LHCN-M2 (cell line): ENCODE measurements around the genes SPI1, KBTBD4, FNBP4, OR4B1, TRIM51G and OR10AG1.

DNA sequence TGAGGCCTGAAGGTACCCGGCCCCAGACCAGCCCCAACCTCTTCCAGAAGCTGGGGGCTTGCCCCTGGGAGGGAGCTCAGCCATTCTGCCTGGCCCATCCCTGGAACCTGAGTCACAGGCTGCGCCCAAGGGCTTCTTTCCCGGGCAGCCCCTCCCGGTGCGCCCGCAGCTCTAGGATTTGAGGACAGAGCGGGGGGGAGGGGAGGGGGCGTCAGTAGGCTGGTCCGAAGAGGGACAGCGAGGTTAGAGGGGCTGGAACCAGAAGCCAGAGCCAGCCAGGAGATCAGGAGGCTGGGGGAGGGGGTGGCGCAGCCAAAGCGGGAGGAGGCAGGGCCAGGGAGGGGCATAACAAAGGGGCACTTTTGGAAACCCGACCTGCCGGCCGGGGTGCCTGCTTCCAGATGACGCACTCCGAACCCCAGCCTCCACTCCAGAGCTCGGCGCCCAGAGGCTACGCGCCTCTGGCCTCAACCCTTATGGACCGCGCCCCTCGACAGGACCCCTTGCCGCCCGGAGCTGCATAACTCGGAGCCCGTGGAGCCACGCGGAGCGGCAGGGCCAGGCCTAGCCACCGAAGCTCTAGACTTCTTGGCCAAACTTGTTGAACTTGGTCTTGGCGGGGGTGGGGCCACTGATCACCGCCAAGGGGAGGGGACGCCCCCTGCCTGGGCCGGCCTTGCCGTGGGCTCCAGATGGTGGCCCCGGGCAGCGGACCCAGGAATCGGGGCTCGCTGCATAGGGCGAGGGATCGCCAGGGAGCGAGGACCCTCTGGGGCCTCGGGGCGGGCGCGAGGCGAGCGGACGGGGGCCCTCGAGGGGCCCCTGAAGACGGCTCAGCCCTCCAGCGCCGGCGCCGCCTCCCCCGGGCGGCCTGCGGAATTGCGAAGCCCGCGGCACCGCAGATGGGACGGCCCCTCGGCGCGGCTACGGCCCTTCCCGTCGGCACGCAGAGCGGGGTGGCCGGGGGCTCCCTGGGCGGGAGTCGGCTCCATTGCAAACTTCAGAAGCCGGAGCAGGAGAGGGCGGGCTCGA, 651 bp downstream of the PACSIN3 start:
- RAMPAGE, long total RNA, result no peak

GRCh38 chr11:47346097-47346611, 6.3 kb downstream of the MYBPC3 start:
- RAMPAGE, long total RNA, result no peak

DNA sequence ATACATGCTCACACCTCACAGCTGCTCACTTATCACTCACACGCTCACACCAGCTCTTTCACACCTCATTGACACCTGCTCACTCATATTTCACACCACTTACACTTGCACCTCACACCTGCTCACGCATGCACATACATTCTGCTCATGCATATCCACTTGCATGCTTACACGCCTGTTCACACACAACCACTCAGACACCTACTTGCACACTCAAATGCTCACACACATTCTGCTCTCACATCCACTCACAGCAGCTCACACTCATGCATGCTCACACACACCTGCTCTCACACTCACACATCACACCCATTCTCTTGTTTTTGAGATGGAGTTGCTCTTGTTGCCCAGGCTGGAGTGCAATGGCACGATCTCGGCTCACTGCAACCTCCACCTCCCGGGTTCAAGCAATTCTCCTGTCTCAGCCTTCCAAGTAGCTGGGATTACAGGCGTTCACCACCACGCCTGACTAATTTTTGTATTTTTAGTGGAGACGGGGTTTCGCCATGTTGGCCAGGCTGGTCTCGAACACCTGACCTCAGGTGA, 4.8 kb upstream of the MYBPC3 start:
- RAMPAGE, long total RNA, result no peak

DNA sequence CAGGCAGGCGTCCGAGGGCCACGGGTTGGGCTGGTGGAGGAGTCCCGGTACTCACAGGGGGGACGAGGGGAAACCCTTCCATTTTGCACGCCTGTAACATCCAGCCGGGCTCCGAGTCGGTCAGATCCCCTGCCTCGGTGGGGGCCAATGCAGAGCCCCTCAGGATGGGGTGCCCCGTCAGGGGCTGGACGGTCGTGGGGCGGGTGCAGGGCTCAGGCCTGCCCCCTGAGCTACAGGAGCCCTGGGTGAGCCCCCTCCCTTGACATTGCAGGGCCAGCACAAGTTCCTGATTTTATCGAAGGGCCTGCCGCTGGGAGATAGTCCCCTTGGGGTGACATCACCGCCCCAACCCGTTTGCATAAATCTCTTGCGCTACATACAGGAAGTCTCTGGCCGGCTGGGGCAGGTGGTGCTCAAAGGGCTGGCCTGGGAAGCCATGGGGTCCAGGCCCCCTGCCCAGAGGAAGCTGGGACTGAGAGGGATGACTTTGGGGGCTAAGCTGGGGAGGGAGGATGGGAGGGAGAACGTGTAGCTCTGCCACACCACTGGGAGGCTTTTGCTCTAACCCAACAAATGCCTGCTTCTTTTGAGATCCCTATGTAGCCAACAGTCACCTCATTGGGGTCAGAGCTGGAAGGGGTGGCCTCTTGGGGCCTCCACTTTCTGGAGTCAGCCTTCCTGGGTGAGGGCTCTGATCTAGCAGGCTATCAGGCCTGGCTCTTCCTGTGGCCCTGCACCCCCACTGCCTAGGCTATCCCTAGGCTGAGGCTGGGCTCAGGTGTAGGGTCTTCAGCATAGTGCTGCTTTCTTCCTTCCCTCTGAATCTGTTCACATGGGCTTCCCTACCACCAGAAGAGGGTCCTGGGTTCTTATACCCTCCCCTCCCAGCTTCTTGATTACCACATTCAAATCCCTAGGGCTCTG, at the start of gene SPI1:
Gene SPI1 (minus strand): TSS at position 294 of the 924 bp plus-strand sequence.
- RAMPAGE, long total RNA, result no peak

- RAMPAGE, long total RNA, result no peak
These were observed 29.9 kb upstream of the RAPSN start for GRCh38 chr11:47478672-47479497.

DNA sequence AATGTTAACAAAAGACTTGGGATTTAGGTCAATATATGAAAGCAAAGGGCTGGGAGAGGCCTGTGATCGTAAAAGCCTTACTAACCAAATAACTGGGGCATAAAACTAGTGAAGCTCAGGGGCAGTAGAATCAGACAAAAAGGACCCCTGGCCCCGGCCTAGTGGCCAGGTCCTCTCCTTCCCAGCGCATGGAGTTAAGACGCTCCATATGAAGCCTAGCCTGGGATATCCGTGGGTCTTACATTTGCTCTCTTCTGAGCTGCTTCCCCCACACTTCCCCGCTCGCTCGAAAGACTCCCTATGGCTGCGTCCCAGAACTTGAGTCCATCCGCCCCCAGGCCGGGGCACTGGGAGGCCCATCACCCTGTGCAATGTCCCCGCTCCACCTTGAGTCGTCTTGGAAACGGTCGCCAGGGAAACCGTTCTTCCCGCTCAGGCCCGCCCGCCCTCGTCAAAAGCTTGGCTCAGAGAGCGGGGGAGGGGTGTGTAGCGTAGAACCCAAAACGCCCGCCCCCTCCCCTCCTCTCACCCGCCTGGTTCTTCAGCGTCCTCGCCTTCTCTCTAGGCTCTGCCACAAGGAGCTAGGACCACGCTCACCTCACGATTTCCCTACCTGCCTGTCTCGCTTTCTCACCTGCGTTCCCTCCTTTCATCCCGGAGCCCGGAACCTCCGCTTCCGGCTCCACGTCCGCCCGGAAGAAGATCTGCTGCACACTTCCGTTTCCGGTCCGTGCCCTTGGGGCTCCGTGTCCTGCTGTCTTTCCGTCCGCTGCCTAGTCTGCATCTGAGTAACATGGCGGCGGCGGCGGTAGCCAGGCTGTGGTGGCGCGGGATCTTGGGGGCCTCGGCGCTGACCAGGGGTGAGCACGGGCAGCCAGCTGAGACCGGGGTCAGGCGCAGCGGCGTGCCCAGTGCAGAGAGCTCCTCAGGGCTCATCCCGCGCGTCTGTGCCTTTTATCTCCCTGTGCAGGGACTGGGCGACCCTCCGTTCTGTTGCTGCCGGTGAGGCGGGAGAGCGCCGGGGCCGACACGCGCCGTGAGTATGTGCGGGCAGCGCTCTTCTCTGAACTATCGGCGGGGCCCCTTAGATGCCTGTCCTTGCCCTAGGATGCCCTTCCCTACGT, at the start of gene KBTBD4:
Gene KBTBD4 (minus strand): TSS at position 672 of the 1,124 bp plus-strand sequence.
- RAMPAGE, long total RNA, result start-site peak on the plus strand centred at position 777 of the sequence, 10 bp wide, 55 reads

- RAMPAGE, long total RNA, result no peak
These were observed 984 bp downstream of the MTCH2 start for GRCh38 chr11:47641356-47641793.

GRCh38 chr11:47766808-47767734, at the start of gene FNBP4:
TSS of gene FNBP4 (minus strand) at chr11:47767341.
- RAMPAGE, long total RNA, result no peak

- RAMPAGE, long total RNA, result no peak
These were observed 25.4 kb upstream of the FNBP4 start for GRCh38 chr11:47792590-47792943.

DNA sequence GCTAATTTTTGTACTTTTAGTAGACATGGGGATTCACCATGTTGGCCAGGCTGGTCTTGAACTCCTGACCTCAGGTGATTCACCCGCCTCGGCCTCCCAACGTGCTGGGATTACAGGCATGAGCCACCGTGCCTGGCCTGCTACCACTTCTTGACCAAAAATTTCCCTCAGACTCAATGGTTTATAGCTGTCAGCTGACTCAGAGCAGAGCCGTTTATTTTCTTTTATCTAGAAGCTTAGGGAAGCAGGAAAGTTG, 56.3 kb upstream of the PTPRJ start:
- RAMPAGE, long total RNA, result no peak

DNA sequence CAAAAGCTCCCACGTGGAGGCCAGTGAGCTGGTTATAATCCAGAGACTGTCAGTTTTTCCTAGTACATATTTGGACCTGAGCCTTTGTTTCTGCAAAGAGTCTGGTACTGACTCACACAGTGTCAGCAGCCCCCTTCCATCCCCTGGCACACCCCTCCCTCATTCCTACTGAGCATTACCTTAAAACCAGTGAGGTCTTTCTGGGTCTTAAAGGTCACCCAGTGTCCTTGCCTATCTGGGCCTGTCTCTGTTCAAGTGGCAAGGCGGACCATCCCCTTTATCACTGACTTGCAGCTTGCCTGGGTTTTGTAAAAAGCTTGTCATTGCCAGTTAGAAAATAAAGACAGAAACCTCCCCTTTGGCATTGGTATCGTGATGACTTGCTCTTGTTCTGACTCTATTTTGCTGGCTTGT, 26.1 kb downstream of the PTPRJ start:
- RAMPAGE, long total RNA, result no peak

GRCh38 chr11:48033939-48034133, 53.5 kb downstream of the PTPRJ start:
- RAMPAGE, long total RNA, result no peak

DNA sequence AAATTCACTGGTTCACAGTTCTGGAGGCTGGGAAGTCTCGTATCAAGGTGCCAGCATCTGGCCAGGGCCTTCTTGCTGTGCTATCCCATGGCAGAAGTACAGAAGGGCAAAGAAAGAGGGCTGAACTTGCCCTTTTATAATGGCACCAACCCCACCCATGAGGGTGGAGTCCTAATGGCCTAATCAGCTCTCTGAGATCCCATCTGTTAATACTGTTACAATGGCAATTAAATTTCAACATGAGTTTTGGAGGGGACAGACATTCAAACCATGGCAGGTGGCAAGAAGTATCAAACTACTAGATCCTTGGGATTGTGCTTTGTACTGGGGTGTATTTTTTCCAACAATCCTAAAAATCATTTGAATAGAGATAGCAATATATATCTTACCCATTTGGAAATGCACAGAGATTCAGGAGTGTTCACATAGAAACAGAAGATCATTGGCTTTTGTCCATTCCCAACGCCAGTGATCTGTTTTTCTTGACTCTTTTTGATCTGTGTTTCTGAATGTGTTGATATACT, 91.9 kb downstream of the PTPRJ start:
- RAMPAGE, long total RNA, result no peak

DNA sequence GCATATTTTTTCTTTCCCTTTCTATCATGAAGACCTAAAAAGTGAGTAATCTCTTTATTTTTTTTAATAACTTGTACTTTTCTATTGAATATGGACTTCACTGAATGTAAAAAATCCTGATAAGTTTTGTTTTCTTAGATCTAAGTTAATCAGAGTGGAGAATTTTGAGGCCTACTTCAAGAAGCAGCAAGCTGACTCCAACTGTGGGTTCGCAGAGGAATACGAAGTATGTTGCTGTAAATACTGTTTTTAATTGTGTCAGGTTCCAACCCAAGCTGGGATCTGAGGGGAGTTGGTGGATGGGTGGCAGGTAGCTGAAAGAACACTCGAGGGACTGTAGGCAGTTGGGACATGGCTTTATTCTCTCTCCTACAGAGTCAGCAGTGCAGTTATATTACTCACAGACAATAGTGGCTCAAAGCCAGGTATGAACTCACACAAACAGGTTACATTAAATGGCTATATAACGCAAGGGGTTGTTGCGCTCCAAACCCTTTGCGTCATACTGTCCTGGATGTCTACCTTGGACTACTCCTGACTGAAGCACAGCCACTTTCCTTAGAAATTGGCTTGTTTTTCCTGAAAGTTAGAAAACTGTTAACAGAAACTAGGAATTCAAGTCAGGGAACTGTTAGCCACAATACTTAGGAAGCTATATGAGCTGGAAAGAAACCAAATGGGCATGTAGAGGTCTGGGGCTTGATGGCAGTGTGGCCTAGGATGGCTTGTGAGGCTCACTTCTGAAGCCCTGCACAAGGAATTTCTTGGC, 66.5 kb upstream of the OR4B1 start:
- RAMPAGE, long total RNA, result no peak

- RAMPAGE, long total RNA, result no peak
These were observed at the start of gene OR4B1 for GRCh38 chr11:48216472-48216962. TSS of gene OR4B1 (plus strand) at chr11:48216810.

GRCh38 chr11:48983790-48984173, at the start of gene TRIM51G:
TSS of gene TRIM51G (minus strand) at chr11:48983885.
- RAMPAGE, long total RNA, result no peak

- RAMPAGE, long total RNA, result no peak
These were observed 187.5 kb upstream of the OR4C12 start for GRCh38 chr11:50169768-50170375.

DNA sequence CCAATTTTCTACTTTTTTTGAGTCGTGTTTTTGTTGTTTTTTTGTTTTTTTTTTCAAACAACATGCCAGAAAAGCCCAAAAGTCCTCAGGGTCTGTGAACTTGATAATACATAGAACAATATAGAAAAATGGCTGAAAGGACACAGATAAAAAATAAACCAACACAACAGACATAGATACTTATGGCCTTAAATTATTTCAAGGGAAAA, 208.4 kb upstream of the OR4C12 start:
- RAMPAGE, long total RNA, result no peak

- RAMPAGE, long total RNA, result no peak
These were observed 163.0 kb upstream of the TRIM48 start for GRCh38 chr11:55099038-55099308.

- RAMPAGE, long total RNA, result no peak
These were observed at the start of gene OR10AG1 for GRCh38 chr11:55969888-55970112. TSS of gene OR10AG1 (minus strand) at chr11:55969945.